Subcutaneous preadipocyte (primary cell): Measurements from ENCODE around the gene CHD5.

GRCh38 chr1:3530792-3532028 is 76.7 kb downstream of the ARHGEF16 start:
- CAGE, long polyA plus RNA, result no peak

DNA sequence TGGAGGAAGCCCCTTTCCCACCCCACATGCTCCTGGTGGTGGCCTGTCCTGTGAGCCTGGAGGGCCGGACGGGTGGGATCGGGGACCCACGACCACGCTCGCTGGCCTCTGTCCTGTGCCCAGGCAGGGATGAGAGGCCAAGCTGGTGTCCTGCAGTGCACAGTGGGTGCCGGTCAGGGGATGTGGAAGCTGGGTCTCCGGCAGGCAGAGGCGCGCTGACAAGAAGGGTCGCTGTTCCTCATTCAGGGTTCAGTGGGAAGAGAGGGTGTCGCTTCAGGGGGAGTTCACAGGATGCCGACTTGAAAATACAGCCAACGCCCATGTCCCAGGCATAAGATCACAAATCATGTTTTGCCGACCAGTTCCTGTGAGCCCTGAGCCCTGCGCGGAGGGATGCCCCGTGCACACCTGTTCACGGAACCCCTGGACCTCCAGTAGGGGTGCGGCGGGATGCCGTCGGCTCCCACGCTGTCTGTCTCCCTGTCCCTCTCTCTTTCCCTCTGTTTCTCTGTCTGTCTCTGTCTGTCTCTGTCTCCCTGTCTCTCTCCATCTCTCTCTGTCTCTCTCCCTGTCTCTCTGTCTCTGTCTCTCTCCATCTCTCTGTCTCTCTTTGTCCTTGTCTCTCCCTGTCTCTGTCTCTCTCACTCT is 26.7 kb downstream of the TP73 start:
- CAGE, long polyA plus RNA, result no peak

- CAGE, long polyA plus RNA, result no peak
These were observed 46.1 kb downstream of the TP73 start for GRCh38 chr1:3698486-3698781.

GRCh38 chr1:3738058-3738728 is 14.1 kb upstream of the CCDC27 start:
- CAGE, long polyA plus RNA, result no peak

- CAGE, long polyA plus RNA, result no peak
These were observed 227.2 kb upstream of the C1orf174 start for GRCh38 chr1:4127286-4127631.

DNA sequence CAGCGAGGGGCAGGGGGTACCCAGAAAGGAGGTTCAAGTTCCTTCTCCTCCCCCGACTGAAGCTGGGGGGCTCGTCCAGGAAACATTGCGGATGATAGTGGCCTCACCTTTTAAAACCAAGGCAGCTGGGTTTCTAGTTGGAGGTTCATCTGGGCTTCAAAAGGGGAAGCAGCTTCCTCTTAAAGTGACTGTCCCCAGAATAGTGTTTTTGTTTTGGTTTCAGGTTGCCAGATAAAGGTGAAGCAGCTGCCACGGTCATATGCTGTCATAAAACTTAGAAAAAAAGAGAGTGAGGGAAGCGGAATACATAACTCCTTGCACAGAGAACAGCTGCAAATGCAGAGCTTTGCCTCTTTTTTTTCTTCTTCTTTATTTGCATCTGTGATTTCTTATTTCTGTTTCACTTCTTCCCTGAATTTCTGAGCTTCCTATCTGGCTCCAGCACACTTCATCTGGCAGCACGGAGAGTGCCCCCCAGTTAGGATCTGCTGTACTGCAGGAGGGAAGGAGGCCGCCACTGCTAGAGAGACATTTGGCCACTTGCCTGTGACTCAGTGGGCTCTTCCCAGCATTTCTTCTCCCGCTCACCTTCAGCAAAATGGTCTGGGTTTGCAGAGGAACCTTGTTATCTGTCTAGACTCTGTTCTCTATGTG is 142.1 kb downstream of the AJAP1 start:
- CAGE, long polyA plus RNA, result no peak

DNA sequence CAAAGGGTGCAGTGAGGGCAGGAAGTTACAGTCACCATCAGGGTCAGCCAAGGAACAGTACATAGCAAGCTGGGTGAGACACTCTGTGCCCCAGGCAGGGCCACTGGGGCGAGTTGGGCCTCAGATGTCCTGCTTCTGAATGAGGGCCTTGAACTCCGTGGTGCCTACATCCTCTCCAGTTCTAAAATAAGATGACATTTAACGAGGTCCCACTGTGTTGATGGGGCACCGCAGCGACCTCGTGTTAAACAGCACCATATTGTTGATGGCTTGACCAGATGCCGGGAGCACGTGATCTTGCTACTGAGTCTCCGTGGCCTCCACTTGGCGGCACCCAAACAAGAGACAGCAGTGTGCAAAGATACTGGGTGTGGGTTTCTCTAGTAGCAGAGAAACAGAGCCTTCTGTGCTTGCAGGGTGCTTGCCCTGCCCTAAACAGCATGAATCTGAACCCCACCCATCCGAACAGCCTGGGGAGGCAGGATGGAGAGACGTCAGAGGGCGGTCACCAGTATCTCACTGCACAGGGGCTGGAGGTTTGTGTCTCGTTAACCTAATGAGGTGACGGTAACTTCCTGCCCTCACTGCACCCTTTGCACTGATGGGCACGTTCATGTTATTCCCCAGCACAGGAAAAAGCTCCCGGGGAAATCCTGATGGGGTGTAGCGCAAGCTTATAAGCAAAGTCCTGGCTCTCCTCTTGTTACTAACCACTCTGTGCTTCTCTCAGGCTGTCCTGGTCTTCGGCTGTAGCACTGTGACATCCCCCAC is 324.4 kb downstream of the AJAP1 start:
- CAGE, long polyA plus RNA, result no peak

- CAGE, long polyA plus RNA, result no peak
These were observed 11.4 kb downstream of the NPHP4 start for GRCh38 chr1:5980637-5981422.

- CAGE, long polyA plus RNA, result no peak
These were observed 9.7 kb upstream of the NPHP4 start for GRCh38 chr1:6001774-6002423.

- CAGE, long polyA plus RNA, result no peak
These were observed 15.1 kb upstream of the NPHP4 start for GRCh38 chr1:6007294-6007748.

- CAGE, long polyA plus RNA, result no peak
These were observed 5.5 kb upstream of the KCNAB2 start for GRCh38 chr1:6040134-6040620.

DNA sequence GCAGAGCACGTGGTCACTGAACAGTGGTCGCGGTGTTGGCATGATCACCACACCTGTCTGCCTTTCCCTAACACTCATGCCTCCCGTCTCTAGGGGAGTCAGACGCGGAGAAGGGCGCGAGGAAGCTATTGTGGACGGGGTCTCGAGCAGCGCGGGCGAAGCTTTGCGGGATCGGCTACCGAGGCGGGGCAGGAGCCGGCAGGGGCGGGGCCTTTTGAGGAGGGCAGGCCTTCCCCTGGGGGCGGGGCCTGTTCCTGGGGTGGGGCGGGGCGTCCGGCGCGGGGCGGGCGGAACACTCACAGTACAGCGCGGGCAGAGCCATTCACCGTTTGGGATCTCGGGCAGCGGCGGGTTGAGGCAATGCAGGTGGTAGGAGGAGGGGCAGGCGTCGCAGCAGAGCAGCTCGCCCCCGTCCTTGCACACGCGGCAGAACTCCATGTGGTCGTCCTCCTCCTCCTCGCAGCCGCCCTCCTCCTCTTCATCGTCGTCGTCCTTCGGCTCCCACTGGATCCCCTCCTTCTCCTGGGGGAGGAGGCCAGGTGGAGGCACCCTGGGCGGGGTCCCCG is 31.5 kb downstream of the CHD5 start:
- CAGE, long polyA plus RNA, result no peak

- CAGE, long polyA plus RNA, result no peak
These were observed at the start of gene CHD5 for GRCh38 chr1:6179460-6180784. TSS of gene CHD5 (minus strand) at chr1:6180321.

- CAGE, long polyA plus RNA, result no peak
These were observed 13.0 kb downstream of the RNF207 start for GRCh38 chr1:6218682-6219581.

DNA sequence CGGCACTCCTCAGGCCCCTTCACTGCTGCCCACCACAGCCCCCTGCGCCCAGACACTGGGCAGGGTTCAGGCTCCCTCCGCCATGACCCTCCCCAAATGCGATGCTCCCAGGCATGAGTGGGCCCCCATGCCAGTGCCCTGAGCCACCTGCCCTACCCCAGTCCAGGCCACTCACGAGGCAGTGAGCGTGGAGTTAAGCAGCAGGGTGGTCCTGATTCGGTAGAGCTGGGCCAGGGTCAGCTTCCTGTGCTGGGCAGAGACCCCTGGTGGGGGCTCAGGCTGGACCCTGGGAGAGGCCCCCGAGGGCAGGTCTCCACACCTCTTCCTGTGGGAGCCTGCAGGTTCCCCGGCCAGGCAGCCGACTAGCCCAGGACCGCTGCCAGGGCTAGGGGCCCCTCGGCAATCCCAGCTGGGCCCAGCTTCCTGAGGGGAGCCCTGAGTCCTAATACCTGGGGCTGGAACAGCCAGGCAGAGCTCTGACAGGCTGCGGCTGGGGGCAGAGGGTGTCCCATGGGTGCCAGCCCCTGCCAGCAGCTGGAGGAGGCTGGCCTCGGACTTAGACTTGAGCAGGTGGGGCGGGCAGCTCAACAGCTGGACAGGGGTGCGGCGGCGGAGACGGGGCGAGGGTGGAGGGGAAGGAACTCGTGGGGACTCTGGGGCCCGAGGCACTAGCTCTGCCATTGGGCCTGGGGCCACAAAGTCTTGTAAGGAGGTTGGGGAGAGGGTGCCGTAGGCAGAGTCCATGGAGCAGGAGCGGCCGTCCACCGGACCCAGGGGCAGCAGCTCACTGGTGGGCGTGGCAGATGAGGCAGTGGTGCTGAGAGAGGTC is 1.9 kb upstream of the TNFRSF25 start:
- CAGE, long polyA plus RNA, result no peak

DNA sequence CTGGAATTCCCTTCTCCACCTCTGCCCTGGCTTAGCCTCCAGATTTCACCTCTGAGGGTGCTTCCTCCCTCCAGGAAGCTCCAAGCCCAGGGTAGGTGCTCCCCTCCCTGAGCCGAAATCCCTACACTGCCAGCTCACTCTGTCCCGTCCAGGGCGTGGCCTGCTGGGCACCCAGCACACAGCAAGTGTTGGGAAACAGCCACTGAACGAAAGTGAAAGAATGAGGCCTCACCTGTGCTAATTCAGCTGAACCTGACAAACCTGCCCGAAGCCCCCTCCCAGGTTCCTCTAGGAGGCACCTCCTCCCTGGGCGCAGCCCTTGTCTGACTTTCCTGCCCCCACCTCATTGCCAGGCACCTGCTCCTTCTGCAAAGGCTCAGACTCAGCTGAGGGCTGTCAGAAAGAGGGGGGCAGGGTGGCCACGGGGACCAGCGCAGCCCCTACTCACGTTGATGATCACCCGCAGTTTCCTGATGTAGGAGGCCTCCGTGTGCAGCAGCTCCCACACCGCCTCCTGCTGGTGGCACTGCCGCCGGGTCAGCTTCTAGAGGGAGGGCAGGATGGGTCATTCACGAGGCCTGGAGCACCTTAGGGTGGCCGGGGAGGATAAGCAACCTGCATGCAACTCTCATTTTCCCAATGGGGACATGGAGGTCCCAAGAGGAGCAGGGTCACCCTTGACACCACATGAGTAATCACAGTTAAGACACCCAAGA is 6.3 kb upstream of the TNFRSF25 start:
- CAGE, long polyA plus RNA, result no peak

DNA sequence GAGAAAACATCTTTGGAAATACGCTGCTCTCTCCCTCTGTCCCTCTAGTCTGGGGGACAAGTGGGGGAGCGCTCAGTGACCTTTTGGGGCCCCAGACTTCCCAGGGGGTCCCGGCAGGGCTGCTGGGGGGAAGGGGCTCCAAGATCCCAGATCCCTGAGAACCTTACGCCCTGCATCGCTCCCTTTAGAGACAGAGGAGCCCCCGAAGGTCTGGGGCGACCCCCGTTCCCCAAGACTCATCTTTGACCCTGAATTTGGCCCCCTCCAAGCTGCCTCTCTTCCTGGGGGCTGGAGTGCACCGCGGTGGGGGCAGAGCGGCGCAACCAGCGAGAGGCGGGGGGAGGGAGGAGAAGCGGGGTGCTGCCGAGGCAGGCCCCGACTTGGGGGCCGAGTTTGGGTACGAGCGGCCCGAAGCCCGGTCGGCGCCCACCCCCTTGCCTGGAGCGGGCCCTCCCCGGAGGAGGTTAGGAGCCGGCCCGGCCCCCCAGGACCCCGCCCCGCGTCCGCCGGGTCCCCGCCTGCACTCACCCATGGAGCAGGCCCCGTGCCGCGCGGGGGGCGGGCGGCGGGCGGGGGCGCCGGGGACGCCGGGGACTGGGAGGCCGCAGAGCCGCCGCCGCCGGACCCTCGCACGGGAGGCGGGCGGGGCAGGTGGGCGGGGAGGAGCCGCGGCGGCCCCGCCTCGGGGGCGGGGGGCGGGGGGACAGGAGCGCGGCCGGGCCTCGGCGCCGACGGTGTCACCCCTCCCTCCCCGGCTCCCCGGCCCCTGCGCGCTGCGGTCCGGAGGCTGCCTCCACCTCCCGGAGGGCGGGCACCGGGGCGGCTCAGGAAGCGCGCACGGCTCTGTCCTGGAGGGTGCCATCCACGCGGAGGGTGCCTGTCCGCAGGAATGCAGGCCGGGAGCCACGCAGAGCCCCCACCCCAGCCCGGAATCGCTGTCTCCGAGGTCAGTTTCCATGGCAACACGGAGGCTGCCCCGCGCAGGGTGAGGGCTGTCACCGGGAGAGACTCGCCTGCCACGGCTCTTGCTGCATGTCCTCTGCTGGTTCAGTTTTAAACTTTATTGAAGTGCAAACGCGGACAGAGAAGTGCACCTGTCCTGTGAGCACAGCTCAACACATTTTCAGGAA is 5.7 kb upstream of the PLEKHG5 start:
- CAGE, long polyA plus RNA, result no peak

DNA sequence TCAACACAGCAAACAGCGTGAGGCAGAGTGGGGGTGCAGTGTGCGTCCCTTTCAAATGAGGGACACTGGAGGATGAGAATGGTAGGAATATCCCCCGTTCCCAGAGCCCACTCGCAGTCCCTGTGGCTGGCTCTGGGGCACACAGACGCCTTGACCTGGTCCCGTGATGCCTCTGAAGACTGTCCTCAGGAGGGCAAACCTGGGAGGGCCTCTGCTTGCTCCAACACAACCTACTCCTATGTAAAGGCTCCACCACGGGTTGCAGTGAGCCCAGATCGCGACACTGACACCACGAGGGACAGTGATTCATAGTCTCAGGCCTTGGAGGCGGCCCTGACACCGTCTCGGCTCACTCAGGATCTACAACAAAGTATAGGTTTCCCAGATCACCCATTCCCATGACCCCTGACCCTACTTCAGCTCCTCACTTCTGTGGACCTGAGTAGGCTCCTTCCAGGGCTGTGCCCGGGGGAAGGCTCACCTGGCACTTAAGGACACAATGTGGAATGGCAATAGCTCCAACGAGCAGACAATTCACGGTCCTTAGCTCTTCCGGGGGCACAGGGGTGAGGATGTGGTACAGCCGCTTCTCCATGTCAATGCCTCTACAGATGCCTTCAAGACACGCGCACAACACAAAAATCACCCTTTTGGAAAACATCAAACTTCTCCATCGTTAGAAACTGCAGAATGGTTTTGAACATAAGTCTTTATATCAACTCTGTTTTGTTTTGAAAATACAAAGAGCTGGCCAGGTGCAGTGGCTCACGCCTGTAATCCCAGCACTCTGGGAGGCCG is 27.9 kb downstream of the NOL9 start:
- CAGE, long polyA plus RNA, result no peak

DNA sequence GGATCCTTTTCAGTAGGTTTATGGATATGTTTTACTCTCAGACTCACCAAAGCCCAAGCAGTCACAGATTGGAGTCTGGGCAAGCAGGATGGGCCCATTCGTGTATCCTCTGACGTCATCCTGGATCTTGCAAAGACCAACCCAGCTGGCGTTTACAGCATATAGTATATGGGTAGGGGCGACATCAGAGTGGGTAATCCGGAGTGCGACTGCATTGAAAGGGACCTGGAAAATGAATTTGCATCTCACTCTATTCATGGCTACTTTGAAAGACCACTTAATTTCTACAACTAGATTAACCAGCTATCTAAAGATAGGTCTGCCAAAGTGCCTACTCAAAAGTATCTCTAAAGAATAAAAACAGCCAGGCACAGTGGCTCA is 25.4 kb downstream of the NOL9 start:
- CAGE, long polyA plus RNA, result no peak

GRCh38 chr1:6544708-6546020 is 9.1 kb downstream of the NOL9 start:
- CAGE, long polyA plus RNA, result no peak